Epidermal melanocyte (primary cell): ENCODE measurements around a stretch of chr20.

- RRBS, result no CpG with 5 or more reads among the region's 3 CpGs
Measured at GRCh38 chr20:1663856-1664227, 6.3 kb upstream of the SIRPG start.

- RRBS, result no CpG with 5 or more reads among the region's 9 CpGs
Measured at GRCh38 chr20:1830161-1830722, 65.0 kb upstream of the SIRPA start.

DNA sequence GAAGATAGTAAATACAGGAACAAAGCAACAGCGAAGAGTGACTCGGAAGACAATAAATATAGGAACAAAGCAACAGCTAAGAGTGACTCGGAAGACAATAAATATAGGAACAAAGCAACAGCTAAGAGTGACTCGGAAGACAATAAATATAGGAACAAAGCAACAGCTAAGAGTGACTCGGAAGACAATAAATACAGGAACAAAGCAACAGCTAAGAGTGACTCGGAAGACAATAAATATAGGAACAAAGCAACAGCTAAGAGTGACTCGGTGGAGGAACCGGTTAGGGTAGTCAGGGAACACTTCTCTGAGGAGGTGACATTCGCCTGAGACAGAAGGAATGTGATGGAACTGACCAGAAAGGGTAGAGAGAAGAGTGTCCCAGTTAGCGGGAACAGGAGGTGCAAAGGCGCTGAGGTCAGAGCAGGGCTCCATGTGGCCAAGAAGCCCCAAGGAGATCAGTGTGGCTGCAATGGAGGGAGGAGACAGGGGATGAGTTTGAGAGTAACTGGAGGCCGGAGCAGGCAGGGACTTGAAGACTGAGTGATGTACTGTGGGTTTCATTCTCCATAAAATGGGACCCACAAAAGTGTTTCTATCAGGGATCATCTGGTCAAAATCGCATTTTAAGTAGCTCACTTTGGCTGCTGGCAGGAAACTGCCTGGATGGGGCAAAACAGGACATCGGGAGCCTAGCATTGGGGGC is 55.2 kb upstream of the SIRPA start:
- RRBS, result no CpG with 5 or more reads among the region's 14 CpGs

DNA sequence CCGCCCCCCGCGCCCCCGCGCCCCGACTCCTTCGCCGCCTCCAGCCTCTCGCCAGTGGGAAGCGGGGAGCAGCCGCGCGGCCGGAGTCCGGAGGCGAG is 1.1 kb upstream of the SIRPA start:
- RRBS, result no CpG with 5 or more reads among the region's 16 CpGs

DNA sequence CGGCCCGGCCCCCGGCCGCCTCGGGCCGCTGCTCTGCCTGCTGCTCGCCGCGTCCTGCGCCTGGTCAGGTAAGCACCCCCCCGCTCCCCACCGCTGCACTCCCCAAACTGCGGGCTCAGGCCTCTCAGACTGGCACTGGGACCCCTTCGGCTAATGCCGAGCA is 133 bp downstream of the SIRPA start:
- RRBS, result no CpG with 5 or more reads among the region's 15 CpGs

DNA sequence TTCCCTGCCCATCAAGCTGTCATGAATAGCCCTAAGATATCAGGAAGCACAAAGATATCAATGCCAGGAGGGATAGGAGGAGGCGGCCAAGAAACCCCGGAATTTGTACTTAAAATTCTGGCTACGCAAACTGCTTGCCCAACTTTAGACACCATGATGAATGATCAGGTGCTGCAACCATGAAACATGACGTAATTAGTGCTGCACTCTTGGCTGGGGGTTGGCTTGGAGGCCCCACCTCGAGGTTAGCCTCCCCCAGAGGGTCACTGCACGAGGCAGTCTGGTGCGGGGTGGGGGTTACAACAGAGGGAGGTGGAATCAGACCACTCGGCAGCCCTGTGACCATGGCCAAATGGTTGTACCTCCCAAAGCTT is 8.9 kb downstream of the SIRPA start:
- RRBS, result no CpG with 5 or more reads among the region's 8 CpGs

DNA sequence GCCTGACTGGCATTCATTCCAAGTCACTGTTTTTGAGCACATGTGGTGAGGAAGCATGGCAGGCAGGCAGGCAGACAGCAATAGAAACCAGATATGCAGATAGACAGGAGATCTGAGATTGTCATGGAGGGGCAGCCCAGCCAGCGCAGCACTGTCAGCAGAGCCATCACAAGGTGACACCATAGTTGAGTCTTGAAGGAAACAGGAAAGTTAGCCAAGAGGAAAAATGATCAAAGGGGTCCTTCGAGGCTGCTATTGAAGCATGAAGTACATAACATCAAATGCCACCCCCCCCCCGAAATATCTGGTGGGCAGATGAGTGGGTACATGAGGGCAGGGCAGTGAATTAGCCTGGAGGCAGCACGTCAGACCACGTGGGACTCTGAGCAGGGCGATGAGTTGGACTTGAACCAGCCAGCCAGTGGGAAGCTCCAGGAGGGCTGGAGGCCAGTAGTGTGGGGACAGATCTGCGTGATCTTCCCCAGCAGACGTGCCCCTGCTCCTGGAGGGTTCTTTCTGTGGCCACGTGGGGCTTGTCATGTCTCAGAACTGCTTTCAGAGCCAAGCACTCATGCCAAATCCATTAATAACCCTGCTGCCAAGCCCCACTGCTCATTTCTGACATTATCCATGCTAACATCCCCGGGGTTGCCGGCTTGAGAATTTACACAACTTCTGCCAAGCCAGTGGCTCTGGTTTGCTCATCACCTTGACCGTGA is 38.1 kb downstream of the SIRPA start:
- RRBS, result no CpG with 5 or more reads among the region's 12 CpGs

DNA sequence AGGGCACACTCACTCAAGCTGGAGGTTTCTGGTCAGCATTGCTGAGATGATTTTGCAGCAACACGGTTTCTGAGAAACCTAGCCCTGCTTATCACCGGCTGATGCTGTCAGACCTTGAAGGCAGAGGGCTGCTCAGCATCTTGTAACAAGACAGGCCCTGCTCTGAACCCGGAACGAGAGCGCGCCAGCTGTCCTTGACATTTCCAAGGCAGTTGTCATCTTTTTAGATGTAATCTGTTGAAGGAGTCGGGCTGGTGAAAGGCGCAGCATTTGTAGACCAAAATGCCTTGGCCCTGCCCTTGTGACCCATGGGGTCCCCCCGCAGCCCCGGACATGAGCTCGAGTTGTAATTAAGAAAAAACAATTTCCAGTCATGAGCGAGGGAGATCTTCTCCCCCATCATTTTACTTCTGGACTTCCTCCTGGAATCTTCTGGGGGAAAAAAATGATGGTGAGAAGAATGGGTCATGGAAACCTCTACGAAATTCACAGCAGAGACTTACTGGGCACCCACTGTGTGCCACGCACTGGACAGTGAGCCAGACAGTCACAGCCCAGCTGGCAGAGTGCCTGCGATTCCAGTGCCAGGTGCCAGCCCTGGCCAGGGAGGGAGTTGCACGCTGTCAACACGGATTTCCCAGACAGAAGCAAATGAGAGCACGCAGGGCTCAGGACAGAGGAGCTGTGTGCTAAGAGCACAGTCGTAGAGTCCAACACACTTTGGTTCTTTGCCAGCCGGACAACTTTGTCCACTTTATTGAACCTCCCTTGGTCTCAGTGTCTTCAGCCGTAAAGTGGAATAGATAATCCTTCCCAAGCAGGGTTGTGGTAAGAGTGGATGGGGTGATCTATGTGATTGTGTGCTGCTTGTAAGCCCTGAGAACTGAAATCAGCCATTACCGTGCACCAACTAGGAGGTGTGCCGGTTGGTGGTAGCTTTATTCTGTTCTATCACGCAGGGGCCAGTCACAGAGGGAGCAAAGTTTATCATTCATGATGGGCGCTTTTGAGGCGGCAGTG is 40.3 kb downstream of the SIRPA start:
- RRBS, result 90% methylated on average over 2 of the region's 26 CpGs

DNA sequence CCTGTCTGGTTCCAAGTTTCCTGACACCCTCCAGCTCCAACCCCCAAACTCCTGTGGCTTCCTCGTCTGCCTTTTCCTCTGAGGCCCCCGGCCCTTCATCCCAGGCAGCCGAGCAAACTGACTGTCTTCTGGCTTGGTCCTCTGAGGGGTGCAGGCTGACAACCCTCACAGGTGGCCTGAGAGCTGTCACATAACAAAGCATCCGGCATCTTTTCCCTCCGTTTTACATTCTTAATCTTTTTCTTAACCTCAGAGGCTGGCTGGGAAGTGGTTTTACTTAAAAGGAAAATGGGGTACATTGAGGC is 2.1 kb downstream of the STK35 start:
- RRBS, result 17% methylated on average over 1 of the region's 5 CpGs

DNA sequence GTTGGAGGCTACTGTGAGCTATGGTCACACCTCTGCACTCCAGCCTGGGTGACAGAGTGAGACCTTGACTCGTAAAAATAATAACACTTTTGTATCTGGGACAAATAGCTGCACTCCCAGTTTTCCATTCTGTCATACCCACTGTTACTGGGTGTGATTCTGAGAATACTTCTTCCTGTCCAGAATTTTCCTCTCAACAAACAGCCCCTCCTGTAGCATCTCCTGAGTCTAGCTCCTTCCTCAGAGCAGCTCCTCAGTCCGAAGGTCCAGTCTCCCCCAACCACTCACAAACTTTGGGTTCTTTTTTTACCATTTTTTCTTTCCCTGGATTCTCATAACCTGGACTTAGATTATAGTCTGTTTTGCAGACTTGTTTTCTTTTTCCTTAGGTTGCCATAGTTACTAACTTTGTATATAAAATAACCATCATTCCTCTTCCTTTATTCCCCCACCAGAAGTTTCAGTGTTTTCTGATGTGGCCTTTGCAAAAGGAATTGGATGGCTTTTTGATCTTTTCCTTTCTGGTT is 12.8 kb downstream of the STK35 start:
- RRBS, result no CpG with 5 or more reads among the region's 2 CpGs

GRCh38 chr20:2118880-2119421 is 17.3 kb downstream of the STK35 start:
- RRBS, result no CpG with 5 or more reads among the region's 5 CpGs

GRCh38 chr20:2147649-2148394 is 46.2 kb downstream of the STK35 start:
- RRBS, result no CpG with 5 or more reads among the region's 17 CpGs

GRCh38 chr20:2264698-2265405 is 30.9 kb upstream of the TGM3 start:
- RRBS, result no CpG with 5 or more reads among the region's 11 CpGs

- RRBS, result no CpG with 5 or more reads among the region's 7 CpGs
Measured at GRCh38 chr20:2461594-2461898, 9.0 kb downstream of the SNRPB start.

GRCh38 chr20:2467303-2468048 is 3.1 kb downstream of the SNRPB start:
- RRBS, result no CpG with 5 or more reads among the region's 9 CpGs

DNA sequence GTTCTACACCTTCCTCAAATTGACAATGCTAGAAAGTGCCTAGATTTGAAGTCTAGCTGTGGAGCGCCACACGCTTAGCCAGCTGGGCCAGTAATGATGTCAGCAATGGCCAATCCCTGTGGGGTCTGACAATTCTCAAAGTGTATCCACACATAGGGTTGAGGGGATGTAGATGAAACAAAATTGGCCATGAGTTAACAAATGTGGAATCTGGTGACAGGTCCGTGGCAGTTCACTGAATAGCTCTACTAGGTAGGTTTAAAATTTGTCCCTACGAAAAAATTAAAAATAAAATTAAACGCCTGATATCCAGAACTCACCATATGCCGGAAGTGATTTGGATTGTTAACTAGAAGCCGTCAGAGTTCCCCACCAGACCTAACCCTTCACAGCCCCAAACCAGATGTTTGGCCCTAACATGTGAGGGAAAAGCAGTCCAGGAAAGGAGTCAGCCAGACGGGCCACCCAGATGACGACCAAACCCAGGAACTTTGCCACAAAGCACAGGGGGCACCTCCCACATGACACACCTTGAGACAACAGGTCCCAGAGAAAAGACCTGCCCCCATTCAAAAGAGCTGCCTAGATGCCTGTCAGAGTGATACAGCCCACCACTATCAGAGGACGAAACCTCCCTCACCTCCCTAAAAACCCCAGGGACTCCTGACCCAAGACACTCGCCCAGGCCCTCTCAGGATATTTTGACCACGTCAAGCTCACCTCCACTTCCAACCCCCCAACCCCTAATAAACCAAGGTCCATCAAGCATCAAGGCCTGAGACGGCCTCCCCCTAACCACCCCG is 963 bp downstream of the ZNF343 start:
- RRBS, result no CpG with 5 or more reads among the region's 14 CpGs

DNA sequence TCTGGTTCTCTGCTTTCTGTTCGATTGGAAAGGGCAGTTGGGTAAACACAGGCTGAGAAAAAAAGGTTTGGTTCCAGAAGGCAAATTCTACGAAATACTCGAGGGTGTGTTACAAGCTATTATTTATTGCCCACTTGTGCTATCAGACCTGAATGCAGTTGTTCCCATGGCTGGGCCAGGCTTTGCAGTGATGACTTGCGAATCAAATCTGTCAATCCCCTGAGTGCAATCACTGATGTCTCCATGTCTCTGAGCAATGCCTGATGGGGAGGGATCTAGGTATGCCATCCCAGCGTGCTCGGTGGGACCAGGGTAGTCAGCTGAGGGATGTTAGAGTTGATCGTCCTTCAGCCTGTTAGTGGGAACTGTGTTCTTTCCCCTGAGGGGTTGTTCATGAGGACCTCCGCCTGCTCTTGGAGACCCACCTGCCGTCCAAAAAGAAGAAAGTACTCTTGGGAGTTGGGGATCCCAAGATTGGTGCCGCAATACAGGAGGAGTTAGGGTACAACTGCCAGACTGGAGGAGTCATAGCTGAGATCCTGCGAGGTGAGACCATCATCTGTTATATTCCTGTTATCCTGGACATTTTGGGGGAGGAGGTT is 1.7 kb downstream of the NOP56 start:
- RRBS, result no CpG with 5 or more reads among the region's 11 CpGs

GRCh38 chr20:2712257-2713496 is 20.1 kb downstream of the EBF4 start:
- RRBS, result no CpG with 5 or more reads among the region's 6 CpGs

DNA sequence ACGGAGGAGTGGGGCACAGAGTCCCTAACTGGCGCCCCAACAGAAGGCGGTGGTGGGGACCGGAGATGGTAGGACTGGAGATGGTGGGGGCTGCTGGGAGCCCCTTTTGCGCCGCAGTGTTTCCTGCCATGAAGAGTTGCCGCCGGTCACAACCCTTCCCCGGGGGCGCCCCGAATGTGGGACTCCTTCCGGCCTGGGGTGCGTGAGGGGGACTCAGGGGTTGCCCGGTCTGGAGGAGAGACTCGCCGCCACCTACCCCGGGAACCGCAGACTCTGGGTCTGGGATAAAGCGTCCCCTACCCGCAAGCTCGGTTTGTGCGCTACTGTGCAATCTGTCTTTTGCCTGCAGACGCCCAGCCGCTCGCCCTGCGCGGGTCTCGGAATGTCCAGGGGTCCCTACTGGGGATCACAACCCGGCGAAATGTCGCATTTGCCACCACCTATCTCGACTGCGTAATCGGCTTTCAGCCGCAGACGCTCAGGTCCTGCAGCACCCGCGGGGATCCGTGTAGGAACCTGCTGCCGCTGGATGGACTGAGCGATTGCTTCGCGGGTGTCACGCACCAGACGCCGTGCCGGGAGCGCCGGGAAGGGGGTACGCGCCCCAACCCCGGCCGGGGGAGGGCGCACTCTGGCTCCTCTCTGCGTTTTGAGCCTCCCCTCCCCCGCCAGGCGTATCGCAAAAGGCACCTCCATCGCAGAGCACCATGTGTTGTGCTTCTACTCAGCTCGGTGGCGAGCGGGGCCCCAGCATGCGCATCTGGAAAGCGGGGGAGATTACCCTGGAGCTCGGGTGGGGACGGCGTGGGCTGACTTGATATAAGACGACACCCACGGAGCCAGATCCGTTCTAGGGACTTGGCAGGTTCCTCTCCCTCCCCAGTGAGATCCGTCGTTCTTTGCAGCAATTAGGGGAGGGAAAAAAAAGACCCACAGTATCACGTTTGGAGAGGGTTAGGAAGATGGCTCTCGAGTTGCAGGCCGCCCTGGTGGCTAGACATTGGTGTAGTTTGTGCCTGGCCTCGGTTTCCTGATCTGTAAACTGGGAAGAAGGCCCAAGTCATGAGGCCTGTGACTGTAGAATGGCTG is 792 bp upstream of the PTPRA start:
- RRBS, result 10% methylated on average over 12 of the region's 76 CpGs